ENCODE data around the gene GMPS.

GRCh38 chr3:153159039-153159330 is 3.0 kb upstream of the RAP2B start:
- RRBS = no CpG with 5 or more reads among the region's 4 CpGs

- RRBS = no CpG with 5 or more reads among the region's 5 CpGs
Observed at GRCh38 chr3:153293196-153293672, 131.2 kb downstream of the RAP2B start.

GRCh38 chr3:153506316-153506543 is 344.2 kb downstream of the RAP2B start:
- RRBS = no CpG with 5 or more reads among the region's 8 CpGs

DNA sequence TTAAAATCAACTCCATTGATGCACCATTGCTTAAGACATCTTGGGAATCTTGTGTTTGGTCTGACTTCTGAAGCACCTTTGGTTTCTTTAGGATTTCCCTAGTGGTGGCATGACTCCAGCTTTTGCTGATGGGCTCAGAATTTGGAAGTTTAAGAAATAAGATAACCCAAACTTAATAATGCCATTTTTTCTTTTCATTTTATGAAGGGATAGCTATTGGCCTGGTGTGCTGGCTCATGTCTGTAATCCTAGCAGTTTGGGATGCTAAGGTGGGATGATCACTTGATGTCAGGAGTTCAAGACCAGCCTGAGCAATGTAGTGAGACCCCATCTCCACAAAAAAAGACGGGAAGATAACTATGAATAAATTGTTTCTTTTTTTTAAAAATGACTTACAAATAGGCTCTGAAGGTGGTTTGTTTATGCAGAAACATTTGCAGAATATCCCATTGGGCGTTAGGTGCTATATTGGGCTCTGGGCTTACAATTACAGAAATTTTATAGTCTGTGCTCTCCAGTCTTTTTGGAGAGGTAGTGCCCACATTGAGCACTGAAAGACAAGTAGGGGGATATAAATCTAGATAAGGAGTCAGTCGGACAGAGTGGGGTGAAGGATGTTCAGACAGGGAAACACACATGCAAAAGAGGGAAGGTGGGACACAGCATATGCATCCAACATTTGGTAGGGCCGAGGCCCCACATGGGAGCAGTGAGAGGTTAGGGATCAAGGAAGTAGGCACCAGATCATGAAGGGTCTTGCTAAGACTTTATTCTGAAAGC is 92.4 kb downstream of the ARHGEF26 start:
- RRBS = no CpG with 5 or more reads among the region's 4 CpGs

GRCh38 chr3:155193860-155194217 is 99.6 kb downstream of the STRIT1 start:
- RRBS = no CpG with 5 or more reads among the region's 2 CpGs

GRCh38 chr3:155364547-155364817 is 71.0 kb upstream of the STRIT1 start:
- RRBS = no CpG with 5 or more reads among the region's 2 CpGs

- RRBS = under 1% methylated on average over 48 of the region's 126 CpGs
Observed at GRCh38 chr3:155870152-155871286, at the start of gene GMPS. GMPS (plus strand) TSS chr3:155870650.

GRCh38 chr3:155987484-155987974 is 117.1 kb downstream of the GMPS start:
- RRBS = no CpG with 5 or more reads among the region's 7 CpGs

GRCh38 chr3:156217411-156218105 is 97.2 kb downstream of the KCNAB1 start:
- RRBS = no CpG with 5 or more reads among the region's 6 CpGs

DNA sequence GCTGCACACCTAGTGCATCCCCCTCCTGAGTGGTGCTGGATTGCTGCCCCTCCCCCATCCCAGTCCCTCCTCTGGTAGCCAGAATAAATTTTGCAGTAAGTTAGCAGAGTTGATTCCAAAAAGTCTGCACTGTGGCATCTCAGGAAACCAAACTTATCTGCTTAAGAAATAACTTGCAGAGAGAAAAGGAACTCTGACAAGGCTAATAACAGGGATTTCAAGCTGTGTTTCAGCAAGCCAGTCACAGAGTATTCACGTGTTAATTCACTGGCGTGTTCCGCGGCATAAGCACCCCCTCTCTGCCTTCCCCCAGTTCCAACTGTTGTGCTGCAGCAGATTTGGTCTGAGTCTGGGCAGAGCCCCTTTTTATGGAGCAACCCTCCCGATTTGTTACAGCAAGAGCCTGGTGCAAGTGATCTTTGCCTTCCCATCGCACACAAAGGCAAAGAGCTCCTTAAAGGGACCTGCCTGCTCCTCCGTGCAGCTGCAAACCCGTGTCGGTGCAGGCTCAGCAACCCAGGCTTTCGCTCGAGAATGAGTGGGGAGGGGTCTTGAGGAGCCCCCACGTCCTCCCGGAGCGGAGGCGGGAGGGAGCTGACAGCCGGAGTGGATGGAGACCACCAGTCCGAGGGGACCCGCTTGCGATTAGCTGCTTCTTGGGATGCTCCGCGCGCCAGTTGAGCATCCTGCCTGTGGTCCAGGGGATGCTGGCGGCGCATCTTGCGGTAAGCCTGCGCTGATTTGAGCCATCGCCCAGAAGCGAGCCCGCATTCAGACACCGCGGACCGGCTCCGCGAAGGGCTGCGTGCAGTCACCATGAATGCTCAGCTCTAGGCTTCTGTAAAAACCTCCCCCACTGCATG is 170.6 kb downstream of the KCNAB1 start:
- RRBS = no CpG with 5 or more reads among the region's 35 CpGs

GRCh38 chr3:156674735-156674861 is 208 bp downstream of the TIPARP start:
- RRBS = 1% methylated on average over 12 of the region's 12 CpGs

DNA sequence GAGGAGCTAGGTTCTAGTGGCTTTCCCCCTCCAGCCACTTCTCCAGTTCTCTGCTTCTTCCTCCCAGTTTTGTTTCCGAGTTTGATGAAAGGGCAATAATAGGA is 1.3 kb downstream of the TIPARP start:
- RRBS = no CpG with 5 or more reads among the region's 1 CpG

- RRBS = no CpG with 5 or more reads among the region's 5 CpGs
Observed at GRCh38 chr3:156707243-156707704, 32.9 kb downstream of the TIPARP start.

DNA sequence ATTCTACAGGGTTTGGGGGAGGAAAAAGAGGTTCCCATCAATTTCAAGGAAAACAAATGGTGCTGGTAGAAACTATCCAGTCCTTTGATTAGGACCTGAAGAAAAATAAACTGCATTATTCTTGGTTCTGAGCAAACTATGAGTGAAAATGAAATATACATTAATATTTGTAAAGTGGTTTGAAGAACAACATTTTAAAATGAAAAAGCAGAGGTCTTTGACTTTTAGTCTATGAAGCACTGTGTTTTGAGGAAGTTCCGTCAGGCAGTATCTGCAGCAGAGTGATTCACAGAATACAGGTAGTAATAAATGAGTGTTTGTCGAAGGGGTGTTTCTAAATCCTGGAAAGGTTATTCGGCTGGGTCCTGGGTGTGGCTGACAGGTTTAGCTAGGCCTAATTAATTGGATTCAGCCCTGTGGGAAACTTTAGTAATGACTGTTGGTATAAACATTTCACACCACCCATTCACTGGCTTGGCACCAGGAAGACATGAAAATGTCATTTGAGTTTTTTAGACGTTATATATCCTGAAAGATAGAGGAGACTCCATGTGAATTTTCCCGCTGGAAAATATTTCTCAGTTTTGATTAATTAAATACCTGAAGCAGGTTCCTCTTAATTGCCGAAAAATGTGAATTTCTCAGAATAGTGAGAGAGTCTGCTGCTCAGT is 51.3 kb downstream of the TIPARP start:
- RRBS = no CpG with 5 or more reads among the region's 6 CpGs

GRCh38 chr3:156809784-156810621 is 16.1 kb upstream of the LEKR1 start:
- RRBS = no CpG with 5 or more reads among the region's 10 CpGs

GRCh38 chr3:157029548-157029835 is 130.5 kb downstream of the CCNL1 start:
- RRBS = no CpG with 5 or more reads among the region's 2 CpGs

DNA sequence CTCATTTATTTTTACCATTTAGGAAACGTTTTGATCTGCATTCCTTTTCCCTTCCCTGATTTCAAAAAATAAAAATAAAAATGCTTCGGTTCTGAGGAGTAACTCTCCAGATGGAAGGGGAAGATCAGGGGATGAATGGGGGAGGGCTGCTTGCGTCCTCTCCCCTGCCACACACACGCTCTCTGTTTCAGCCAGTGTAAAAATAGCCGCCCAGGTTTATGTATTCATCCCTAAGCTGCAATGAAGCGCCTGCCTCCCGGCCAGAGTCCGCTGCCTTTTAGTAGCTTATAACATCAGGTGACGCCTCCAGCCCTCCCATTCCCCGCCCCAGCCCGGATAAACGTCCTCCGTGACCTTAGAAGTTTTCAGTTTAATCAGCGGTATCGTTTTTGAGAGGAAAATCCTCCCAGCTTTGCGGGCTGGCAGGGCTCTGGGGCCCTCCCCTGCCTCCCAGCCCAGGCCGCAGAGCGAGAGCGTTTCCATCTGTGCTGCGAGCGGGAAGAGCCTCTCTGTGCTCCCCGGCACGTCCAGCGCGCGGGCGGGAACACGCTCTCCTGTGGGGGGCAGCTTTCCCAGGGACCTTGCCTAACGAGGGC is 71.4 kb downstream of the CCNL1 start:
- RRBS = 0% methylated on average over 5 of the region's 29 CpGs

GRCh38 chr3:157089459-157090383 is 70.2 kb downstream of the CCNL1 start:
- RRBS = no CpG with 5 or more reads among the region's 18 CpGs

DNA sequence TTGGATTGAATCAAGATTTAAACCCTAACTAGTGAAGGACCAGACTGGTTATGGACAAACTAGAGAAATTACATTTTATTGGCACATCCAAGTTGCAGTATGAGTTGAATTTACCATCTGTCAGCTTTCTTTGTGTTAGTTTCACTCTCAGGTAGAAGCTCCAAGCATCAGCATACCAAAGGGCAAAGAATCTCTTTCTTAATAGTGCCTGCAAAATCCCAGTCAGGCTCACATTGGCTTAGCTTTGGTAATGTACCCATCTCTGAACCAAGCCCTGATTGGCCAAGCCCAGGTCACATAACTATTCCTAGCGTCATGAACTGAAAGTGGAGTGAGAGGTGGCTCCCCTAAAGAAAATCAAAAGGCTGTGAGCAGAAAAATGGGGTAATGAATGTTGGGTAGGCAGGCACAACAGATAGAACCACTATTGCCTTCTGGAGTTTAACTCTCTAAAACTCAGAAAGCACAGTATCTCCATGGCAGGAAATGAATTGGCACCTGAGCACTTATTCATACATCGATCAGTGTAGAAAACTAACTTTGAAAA is 66.8 kb downstream of the CCNL1 start:
- RRBS = no CpG with 5 or more reads among the region's 2 CpGs

DNA sequence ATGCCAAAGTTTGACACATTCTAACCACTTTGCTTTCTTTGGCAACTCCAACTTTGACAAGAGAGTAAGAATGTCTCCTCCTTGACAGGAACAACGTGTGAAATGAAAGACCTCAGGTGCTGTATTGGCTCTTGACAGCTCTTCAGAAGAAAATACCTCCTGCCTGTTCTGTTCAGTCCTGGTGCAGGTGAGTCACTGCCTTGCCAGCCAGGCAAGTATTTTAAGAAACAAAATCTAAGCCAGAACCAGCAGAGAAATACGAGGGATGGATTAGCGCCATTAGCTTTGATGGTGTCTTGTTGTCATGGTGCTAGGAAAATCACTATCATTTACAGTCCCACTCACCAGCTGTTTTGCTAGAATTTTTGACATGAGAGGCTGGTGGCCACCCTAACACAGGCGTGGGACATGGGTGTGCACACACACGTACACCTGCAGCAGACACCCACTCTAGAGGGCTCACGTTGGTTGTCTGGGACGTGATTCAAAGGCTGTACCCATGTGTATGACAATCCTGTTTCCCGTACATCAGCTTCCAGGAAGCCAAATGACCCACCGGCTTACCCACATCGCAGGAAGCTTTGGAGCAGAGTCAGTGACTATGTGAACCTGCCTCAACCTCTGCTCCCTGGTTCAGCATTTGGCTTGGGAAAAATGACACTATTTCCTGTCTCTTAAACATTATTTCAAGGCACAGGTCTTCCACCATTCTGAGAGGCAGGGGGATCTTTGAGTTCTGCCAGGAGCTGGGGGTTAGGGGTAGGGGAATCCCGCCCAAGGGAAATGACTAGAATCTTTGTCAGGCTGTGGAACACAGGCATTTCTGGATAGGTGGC is 60.3 kb downstream of the CCNL1 start:
- RRBS = no CpG with 5 or more reads among the region's 11 CpGs

Measured in GM12892 (cell line).